Measurements from ENCODE around the gene IL5RA.

DNA sequence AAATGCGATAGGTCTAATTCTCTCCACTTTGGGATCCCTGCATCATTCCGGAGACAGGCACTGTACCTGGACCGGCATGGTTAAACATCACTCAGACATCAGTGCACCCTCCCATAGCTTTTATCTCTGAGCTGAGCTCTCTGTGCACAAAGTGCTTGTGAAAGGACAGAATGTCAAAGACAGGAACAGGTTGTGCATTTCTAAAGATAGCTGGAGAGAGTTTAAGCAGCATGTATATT is 65.4 kb upstream of the CHL1 start:
- RRBS, 2 experiments: no CpG with 5 or more reads among the region's 3 CpGs

DNA sequence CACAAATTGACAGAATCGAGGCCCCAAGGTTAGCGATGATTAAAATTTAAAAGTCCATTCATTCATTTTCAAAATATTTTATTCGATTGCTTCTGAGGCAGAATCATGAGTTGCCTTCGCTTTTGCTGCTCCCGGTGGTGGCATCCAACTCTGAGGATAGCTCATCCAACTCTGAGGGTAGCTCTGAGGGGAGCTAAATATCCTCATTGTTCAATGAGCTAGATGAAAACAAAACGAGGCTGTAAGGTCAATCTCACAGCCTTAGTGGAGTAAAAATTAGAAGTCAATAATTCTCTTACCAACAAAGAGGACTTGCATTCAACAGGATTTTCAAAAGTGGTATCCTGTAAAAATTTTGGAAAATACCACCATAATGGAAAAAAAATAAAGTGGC is 869 bp upstream of the CHL1 start:
- RRBS, 2 experiments: no CpG with 5 or more reads among the region's 6 CpGs

DNA sequence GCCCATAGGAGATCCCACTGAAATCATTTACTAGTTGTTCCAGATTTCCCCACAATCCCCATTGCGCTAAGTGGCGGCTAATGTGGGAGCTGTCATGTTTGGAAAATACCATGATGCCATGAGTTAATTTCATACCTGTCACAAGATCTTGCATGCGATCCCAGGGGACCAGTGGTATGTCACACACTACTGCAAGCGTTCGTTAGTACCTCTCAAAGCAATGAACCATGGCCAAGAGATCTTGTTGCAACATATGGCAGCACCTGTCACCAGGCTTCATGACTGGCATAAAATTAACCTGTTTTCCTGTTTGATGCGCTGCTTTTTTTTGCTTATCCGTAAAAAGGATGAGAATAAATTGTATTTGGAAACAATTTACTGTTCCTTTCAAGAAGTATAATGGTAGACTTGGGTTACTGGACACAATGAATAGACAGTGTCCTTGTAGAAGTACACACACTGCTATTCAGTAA is 81.8 kb downstream of the CHL1 start:
- RRBS, 2 experiments: no CpG with 5 or more reads among the region's 7 CpGs

DNA sequence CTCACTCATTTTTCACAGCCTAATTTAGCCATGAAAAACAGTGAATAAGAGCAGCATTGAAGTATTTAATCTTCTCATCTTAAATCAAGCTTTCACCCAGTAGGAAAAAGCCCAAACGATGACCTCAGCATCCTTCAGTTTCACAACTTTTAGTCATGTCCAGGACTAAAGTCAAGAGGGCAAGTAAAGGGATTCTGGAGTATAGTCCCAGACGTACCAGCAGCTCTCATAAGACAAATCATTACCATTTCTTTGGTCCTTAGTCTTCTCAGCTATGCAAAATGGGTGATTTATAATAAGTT is 237.3 kb downstream of the IL5RA start:
- RRBS, 2 experiments: no CpG with 5 or more reads among the region's 2 CpGs

- RRBS, 2 experiments: no CpG with 5 or more reads among the region's 14 CpGs
These were observed at the start of gene IL5RA for GRCh38 chr3:3109678-3110782. Gene IL5RA (minus strand): TSS chr3:3110374.

GRCh38 chr3:3162701-3162866 is 16.9 kb downstream of the CRBN start:
- RRBS, 2 experiments: no CpG with 5 or more reads among the region's 2 CpGs

DNA sequence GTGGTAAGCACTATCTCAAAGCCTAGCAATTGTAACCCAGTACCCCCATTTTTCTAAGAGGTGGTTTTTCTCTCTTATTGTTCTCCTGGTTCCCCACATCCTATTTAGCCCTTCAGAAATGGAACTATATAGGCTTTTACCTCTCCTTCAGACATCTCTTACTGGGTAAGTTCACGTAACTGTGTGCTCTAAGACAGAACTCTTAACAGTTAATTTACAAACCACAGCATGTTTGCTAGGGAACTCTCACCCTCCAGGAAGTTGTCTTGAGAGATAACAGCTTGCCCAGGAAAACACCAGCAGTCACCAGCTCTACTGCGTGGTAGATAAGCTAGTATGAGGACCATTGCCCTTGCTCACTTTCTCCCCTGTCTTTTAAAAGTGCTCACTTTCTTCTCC is 12.4 kb upstream of the CRBN start:
- RRBS, 2 experiments: no CpG with 5 or more reads among the region's 2 CpGs

GRCh38 chr3:3801011-3801886 is 2.0 kb downstream of the LRRN1 start:
- RRBS, 2 experiments: under 1 to 2% methylated on average over 13 of the region's 32 CpGs

GRCh38 chr3:4351378-4352043 is 48.3 kb downstream of the SETMAR start:
- RRBS, 2 experiments: no CpG with 5 or more reads among the region's 10 CpGs

DNA sequence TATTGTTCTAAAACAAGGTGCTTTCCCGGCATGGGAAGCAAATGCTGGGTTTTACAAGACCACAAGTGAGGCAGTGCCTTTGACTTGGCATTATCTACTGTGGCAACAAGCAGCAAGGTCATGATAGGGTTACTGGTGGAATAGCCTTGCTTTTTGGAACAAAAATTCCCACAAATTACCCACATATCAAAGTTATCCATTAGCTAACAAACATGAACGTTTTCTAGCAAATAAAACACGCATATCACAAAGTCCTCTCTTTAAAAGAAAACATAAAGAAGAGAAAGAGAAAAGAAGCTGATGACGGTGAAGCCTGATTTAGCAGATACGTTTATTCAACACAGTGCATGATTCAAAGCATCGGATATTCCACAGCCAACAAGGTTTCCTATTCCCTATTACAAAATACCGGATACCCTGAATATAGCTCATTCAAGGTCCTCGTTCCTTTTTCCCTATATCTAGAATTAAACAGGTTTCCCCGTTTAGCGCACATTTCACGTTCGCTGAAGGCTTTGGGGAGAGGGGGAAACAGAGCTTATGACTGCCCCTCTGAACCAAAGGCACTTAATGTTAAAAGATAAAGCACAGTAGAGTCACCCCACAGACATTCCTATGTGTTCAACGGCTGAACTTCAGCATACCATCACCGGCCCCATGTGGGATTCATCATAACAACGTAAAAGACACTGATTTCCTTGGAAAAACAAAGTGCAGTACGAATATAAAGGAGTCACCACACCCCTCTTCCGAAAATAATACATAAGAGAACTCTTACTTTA is 57.9 kb downstream of the SETMAR start:
- RRBS, 2 experiments: no CpG with 5 or more reads among the region's 17 CpGs

- RRBS, 2 experiments: no CpG with 5 or more reads among the region's 4 CpGs
These were observed 40.3 kb downstream of the SUMF1 start for GRCh38 chr3:4426579-4427430.

DNA sequence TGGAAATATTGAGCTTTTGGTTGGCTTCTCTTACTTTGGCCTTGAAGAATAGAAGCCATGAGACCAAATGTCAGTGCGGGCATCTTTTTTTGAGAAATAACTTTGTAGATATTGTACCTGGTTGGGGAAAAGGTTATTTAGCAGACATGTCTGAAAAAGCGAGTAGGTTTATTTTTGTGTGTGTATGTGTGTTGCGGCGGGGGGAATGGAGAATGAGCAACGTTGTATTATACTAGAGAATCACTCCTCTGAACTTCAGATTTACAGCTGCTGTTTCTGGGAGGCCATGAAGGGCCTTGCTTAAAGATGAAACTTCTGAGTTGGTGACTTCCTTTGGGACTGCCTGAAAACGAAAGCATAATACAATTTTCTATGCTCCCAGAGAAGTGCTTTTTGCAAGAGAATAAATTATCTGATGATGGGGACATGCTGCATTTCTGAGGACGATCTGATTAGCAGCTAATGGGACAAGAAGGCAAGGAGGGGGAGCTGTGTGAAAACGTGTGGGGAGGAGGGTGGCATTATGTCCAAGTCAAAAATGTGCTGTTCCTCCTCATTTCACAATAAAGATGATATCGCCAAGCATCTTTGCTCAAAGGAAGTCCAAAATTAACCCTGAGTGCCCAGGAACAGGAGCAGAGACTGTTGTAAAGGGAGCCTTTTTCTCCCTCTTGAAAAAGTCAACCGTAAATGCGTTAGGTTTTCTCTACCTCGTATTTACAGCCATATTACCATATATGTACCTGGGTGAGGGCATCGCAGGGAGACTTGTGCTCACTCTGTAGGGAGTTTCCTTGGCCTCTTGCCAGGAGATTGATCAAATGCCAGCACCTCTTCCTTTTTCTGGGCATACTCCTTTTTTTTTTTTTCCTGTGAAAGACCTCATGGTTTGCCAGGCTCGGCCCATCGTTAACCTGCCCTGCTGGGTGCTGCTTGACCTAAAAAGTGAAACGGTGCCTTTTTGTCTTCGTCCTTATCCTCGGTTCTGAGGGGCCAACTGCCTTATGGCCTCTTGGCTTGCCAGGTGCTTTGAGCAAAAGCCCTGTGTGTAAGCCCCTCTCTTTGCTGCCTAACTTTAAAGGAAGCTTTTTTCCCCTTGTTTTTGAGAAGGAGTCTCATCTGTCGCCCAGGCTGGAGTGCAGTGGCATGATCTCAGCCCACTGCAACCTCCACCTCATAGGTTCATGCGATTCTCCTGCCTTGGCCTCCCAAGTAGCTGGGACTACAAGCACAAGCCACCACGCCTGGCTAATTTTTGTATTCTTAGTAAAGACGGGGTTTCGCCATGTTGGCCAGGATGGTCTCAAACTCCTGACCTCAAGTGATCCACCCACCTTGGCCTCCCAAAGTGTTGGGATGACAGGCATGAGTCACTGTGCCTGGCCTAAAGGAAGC is 11.5 kb downstream of the ITPR1 start:
- RRBS, 2 experiments: no CpG with 5 or more reads among the region's 23 CpGs

- RRBS, 2 experiments: no CpG with 5 or more reads among the region's 7 CpGs
These were observed 90.3 kb downstream of the ITPR1 start for GRCh38 chr3:4583331-4583884.

GRCh38 chr3:4713704-4714667 is 220.8 kb downstream of the ITPR1 start:
- RRBS, 2 experiments: no CpG with 5 or more reads among the region's 14 CpGs

DNA sequence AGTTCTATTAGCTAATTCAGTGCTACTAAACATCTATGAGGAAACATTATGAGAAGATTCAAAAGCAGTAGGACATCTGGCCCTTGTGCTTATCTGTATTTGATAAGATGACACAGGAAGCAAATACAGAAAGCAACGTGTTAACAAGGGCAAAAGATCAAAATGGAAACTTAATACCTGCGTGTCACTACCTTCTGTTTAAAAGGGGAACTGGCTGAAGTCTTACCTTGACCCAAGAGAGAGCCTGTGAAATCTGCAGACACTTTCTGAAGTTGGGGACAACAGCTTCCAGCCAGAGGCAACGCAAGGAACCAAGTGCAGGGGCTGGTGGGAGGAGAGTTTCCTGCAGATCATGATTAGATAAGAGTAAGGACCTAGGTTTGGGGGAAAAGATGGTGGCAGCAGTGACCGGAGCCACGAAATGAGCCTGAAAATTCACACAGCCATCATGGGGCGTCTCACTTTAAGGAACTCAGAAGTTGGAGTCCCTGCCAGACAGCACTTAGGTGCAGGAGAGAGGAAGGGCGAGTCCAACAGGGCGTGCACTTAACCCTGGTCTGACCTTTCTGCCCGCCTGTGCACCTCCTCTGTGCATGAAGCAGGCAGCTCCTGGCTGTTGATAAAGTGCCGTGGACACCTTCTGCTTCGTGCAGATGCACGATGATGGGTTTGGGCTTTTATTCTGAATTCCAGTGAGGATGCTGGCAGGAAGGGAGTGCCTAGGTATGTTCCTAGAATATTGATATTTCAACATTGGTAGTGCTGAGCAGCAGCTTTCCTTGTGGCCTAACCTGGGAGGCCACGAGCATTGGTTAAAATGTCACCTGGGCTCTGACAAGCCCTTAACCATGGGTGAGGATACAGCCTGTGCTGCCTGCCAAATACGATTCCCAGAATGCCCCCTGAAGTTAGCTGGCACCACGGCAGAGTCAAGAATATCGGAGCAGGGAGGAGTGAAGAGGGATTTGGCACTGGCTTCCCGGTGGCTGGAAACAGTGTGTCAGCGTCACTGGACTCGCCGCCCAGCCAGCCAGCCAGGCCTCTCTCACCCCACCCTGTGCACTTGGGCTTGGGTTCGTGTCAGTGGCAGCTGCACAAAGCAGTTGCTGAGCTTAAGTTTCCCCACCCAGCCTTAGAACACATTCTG is 153.3 kb upstream of the BHLHE40 start:
- RRBS, 2 experiments: no CpG with 5 or more reads among the region's 21 CpGs

GRCh38 chr3:4981159-4981667 is 2.0 kb downstream of the BHLHE40 start:
- RRBS, 2 experiments: no CpG with 5 or more reads among the region's 3 CpGs

GRCh38 chr3:4983215-4983868 is 4.1 kb downstream of the BHLHE40 start:
- RRBS, 2 experiments: no CpG with 5 or more reads among the region's 21 CpGs

DNA sequence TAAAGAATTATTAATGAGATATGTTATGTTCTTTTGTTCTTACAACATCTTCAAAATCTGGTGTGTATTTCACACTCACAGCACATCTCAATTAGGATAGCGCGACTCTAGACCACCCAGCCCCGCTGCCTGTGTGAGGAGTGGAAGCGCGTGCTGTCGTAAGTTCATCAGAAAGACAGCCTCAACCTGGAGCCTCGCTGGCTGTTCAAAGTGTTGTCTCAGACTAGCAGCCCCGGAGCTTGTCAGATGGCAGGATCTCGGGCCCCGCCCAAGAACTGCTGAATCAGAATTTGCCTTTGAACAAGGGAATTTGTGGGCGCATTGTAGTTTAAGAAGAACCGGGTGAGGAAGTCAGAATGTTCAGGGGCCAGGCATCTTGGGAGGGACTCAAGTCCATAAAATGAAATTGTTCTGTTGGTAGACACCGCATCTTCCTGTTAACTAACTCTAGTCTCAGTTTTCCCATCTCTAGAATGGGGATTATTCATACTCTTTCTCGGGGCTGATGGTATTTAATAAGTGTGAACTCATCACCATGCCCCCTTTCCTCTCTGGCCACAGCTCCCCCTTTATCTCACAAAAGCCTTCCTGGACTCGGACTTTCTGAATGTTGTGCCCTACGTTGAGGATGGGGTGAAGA is 40.3 kb downstream of the BHLHE40 start:
- RRBS, 2 experiments: 95 to 97% methylated on average over 5 of the region's 16 CpGs

DNA sequence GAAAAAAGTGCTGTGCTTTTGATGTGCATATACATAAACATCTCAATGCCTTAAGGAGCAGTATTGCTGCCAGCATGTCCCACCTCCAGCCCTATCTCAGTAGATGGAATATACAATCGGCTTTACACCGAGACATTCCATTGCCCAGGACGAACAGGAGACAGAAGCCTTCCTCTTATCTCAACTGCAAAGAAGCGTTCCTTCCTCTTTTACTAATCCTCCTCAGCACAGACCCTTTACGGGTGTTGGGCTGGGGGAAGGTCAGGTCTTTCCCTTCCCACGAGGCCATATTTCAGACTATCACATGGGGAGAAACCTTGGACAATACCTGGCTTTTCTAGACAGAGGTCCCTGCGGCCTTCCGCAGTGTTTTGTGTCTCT is 40.2 kb upstream of the ARL8B start:
- RRBS, 2 experiments: no CpG with 5 or more reads among the region's 8 CpGs

- RRBS, 2 experiments: no CpG with 5 or more reads among the region's 5 CpGs
These were observed 1.5 kb upstream of the EDEM1 start for GRCh38 chr3:5185716-5186632.